Daoy (cell line): ENCODE results near the gene GSTO2.

DNA sequence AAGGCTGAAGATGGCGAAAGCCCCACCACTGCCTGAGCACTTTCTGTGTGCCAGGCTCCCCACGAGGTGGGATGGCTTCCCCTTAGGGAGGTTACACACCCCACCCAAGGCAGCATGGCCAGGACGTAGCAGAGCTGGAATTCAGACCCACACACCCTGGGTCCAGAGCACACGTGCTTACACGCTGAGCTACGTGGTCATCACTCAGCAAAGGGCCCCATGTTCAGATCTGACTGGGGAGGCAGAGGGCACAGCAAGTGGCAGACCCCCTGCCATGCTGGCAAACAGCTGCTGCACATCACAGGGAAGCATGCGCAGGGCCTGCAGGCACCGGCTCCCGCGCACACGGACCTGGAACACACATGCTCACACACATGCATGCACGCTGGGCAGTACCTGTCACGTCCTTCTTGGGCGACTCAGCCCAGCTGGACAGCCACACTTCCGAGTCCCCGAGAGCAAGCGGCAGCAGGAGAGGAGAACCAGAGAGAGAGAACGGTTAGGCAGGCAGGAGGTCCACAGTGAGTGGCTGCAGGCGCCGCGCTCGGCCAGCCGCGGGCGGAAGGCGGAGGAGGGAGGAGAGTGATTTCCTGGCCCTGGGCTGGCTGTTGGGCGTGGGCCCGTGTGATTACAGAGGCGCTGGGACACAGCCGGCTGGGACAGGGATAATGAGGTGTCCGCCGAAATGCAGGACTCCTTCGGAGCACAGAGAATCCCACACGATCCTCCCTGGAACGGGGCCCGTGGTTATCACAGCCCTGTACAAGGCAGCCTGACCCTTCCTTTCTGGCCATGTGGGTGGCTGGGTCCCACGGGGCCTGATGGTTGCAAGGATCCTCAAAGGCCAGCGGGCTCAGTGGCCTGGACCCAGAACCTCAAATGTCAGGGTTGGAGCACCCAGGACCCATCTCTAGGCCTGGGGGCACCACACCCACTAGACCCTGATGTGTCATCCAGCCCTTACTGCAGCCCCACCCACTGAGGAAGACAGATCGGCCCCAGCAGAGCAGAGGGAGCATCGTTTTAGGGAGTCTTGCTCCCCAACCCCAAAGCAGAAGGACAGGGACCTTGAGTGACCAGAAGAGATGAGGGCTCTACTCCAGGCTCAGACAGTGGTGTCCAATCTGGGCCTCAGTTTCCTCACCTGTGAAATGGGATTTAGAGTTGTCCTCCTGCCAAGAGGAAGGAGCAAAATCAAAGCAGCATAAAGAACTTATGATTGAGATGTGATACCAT is 175.1 kb downstream of the NEURL1 start:
- RAMPAGE, long total RNA = no peak

DNA sequence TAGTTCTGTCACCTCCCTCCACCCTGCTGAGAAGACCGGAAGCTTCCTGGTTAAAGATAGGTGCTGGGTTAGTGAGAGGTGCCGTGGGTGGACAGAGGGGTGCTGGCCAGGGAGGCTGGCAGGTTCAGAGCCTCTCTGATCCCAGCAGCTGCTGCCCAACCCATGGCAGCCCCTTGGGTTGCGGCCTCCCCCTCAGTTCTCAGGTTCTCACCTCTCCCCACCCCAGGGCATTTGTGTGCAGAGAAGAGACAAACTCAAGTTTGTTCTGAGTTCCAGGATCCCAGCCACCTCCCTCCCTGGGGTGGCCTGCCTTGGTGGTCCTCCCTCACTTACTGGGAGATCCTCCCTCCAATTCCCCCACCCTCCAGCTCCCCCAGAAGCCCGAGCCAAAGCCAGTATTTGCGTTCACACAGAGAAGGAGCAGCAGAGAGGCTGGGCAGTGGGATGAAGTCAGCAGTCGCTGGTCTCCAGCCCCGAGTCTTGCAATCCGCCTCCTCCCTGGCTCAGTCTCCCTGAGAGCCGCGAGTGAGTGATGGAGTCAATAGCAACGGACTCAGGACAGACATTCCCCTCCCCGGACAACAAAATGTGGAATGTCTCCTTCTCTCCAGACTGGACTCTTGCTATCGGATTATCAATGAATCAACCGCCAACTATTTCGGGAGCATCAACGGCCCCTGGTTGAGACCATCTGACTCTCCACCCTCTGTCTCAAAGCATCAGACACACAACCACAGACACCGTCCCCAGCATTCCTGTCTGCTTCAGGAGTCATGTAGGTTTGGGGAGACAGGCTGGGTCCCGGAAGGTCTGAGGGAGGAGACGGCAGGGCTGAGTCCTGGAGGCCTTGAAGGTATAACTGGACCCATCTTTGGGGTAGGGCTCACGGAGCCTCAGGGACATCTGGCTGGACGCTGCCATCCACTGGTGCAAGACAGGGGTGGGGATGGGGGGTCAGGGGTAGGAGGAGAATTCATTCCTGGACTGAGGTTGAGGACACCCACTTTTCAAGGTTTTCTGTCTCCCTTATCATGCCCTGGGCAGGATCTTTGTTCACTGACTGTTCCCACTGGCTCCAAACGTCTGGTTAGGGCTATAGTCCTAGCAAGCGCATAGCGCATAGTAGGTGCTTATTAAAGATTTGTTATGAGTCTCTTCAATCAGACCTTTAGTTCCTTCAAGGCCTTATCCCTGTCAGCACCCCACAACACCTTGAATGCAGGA is 178.4 kb downstream of the SH3PXD2A start:
- RAMPAGE, long total RNA = no peak

GRCh38 chr10:103747888-103748631 is 107.3 kb downstream of the SH3PXD2A start:
- RAMPAGE, long total RNA = no peak

- RAMPAGE, long total RNA = no peak
Measured at GRCh38 chr10:103781454-103782106, 73.8 kb downstream of the SH3PXD2A start.

GRCh38 chr10:103784878-103785346 is 70.5 kb downstream of the SH3PXD2A start:
- RAMPAGE, long total RNA = no peak

- RAMPAGE, long total RNA = no peak
Measured at GRCh38 chr10:103831823-103832510, 23.4 kb downstream of the SH3PXD2A start.

- RAMPAGE, long total RNA = no peak
Measured at GRCh38 chr10:103890048-103890664, 27.8 kb downstream of the STN1 start.

DNA sequence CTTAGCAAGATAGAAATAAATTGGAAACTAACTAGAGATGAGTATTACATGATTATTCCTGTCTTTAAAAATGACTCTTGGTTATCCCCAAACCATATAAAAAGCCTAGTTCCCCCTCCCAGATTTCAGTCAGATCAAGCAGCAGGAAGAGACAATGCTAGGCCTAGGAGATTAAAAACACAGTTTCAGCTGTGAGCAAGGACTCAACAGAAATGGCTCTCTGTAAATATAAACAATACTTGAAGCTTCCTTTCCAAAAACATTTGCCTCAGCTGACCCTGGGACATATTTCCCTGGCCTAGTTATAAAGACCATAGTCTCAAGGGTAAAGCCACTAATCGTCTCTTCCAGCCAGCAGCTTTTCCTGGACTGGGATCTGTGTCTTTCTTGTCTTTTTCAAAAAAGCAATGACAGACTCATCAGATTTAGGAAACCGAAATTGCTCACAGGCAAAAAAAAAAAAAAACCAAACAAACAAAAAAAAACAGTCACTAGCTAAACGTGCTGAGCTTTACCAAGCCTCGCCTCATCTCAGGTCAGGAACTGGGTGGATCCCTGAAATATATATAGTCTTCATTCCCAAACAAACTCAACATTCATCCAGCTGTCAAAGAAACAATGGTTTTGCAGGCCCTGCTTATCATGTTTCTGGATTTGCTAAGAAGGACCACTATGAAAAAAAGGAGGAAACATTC is 23.6 kb downstream of the STN1 start:
- RAMPAGE, long total RNA = no peak

GRCh38 chr10:103918369-103918915 is 458 bp upstream of the STN1 start:
- RAMPAGE, long total RNA = no peak

DNA sequence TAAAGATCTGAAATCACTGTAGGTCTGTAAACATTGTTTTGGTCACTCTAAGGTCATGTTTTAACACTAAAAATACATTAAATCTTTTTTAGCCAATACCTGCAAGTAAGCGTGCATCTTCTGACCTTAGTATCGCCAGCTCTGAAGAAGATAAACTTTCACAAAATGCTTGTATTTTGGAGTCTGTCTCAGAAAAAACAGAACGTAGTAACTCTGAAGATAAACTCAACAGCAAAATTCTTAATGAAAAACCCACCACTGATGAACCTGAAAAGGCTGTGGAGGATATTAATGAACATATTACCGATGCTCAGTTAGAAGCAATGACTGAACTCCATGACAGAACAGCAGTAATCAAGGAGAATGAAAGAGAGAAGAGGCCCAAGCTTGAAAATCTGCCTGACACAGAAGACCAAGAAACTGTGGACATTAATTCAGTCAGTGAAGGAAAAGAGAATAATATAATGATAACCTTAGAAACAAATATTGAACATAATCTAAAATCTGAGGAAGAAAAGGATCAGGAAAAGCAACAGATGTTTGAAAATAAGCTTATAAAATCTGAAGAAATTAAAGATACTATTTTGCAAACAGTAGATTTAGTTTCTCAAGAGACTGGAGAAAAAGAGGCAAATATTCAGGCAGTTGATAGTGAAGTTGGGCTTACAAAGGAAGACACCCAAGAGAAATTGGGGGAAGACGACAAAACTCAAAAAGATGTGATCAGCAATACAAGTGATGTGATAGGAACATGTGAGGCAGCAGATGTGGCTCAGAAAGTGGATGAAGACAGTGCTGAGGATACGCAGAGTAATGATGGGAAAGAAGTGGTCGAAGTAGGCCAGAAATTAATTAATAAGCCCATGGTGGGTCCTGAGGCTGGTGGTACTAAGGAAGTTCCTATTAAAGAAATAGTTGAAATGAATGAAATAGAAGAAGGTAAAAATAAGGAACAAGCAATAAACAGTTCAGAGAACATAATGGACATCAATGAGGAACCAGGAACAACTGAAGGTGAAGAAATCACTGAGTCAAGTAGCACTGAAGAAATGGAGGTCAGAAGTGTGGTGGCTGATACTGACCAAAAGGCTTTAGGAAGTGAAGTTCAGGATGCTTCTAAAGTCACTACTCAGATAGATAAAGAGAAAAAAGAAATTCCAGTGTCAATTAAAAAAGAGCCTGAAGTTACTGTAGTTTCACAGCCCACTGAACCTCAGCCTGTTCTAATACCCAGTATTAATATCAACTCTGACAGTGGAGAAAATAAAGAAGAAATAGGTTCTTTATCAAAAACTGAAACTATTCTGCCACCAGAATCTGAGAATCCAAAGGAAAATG is 35.6 kb downstream of the SLK start:
- RAMPAGE, long total RNA = no peak

DNA sequence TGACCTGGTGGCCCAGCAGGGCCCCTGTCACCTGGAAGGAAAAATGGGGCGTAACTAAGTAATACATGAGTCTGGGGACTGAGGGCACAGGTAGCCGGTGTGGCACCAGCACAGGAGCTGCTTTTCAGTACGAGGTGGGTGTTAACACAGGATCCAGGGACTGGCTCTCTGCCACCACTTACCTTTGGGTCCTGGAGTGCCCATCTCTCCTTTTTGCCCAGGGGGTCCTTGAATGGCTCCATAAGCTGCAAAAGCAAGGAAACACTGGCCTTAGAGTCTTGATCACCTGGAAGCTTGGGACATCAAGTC is 53.0 kb downstream of the COL17A1 start:
- RAMPAGE, long total RNA = no peak

DNA sequence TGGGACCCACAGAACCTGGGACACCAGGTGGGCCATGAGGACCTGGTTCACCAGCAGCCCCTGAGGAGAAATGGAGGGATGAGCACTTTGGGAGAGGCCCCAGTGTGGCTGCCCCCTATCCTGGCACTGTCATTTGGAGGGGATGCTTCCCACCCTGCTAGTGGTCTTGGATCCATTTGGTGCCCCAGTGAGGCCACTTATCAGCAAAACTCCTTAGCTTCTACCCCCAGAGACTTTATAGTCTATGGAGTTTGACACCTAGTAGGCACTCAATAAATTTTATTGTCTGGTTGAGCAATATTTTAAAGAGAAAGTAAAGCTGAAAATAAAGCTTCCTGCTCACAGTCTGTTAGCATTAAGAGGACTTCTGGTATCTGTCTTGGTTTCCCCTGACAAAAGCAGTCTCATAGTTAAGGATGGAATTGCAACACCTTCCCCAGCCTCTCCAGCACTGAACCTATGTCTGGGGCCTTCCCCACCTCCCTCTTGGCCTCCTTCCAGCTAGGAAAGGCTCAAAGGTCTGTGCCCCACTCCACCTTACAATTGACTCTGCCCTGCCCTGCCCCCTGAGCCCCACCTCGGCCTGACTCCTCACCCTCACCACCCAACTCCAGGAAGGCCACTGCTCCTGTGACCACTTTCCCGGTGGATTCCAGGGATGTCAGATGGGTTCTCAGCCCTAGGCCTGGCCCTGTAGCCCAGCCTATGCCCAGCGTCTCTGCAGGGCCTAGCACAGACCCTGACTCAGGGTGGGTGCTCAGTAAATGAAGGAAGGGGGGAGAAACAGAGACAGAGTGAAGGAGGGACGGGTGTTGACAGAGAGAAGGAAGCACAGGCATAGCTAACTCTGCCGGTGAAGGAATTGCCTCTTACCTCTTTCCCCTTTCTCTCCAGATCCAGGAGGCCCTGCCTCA is 33.3 kb downstream of the COL17A1 start:
- RAMPAGE, long total RNA = no peak

DNA sequence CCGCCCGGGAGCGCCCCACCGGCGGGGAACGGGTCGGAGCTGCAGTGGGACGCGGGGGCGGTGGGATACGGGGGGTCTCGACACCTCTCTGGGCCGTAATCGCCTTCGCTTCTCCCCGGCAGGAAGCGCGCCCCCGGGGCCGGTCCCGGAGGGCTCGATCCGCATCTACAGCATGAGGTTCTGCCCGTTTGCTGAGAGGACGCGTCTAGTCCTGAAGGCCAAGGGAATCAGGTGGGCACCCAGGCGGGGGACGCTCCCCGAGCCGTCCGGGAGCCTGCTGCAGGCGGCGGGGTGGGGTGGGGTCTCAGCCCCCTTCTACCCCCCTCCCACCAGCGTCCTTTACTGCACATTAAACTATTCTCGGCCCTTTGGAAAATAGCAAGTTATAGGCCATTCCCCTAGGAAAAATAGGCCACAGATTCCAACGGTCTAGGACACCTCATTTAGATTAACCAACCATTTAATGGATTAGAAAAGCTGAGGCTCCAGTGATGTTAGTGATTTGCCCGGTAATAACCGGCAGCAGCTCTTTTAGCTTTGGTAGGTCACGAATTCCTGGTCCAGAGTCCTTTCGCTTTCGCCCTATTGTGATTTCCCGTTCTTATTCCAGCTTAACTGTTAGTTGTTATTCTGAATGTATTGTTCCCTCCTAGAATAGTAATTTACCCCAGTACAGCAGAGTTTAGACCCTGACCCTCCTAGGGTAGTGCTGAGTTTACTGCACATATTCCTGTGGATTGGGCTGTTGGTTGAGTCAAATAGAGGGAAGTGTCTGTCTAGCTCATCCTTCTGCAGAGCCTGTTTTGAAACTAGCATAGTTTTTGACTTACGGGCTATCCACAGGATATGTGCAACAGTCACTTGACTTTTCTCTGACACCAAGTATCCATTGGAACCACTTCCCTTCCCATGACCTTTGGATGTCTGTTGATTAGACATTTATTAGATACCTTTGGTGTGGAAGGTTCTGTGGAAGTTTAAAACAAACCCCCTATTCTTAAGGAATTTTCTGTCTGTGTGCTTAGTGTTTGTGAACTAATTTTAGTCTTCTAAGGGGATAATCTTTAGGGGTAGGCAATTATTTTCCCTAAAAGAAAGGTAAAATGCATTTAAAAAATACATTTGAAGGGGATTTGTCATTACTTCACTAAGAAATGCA is 728 bp downstream of the GSTO1 start:
- RAMPAGE, long total RNA = no peak

DNA sequence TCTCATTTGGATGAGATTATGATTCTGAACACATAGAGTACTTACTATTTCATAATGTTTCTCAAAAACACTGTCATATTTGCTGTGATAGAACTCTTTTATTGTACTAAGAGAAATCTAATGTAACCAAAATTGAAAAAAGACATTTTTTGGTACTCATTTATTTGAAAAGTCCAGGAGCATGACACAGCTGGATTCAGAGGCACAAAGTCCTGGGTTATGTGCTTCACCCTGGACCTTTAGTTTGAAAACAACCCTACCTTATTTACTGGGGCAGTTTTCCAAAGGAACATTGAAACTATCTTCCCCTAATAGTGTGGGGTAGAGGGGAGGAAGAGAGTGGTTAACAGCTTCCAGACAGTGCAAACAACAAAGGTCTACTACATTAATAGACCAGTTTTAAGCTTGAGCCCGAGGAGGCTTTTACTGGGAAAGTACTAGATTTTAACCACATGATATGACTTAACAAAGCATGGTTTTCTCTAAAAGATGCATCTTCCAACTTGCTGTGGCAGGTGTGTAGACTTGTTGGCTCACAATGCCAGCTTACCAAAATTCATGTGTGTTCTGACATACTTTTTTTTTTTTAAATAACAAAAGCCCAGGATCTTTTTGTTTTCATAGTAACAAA is 1.6 kb downstream of the GSTO1 start:
- RAMPAGE, long total RNA = no peak

DNA sequence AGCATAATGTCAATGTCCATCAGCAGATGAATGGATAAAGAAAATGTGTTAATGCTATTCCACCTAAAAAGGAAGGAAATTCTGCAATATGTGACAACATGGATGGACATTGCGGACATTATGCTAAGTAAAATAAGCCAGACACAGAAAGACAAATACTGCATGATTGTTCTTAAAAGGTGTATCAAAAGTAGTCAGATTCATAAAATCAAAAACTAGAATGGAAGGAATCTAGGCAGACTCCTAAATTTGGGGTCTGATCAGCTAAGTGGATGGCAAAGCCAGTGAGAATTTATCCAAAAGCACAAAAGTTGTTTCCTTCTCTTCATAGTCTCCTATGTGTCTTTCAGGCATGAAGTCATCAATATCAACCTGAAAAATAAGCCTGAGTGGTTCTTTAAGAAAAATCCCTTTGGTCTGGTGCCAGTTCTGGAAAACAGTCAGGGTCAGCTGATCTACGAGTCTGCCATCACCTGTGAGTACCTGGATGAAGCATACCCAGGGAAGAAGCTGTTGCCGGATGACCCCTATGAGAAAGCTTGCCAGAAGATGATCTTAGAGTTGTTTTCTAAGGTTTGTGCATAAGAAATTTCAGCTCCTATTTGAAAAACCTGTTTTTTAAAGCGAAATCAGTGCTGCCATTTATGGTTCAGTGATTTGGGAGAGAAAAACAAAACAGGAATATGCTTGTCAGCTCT is 4.7 kb downstream of the GSTO1 start:
- RAMPAGE, long total RNA = no peak

DNA sequence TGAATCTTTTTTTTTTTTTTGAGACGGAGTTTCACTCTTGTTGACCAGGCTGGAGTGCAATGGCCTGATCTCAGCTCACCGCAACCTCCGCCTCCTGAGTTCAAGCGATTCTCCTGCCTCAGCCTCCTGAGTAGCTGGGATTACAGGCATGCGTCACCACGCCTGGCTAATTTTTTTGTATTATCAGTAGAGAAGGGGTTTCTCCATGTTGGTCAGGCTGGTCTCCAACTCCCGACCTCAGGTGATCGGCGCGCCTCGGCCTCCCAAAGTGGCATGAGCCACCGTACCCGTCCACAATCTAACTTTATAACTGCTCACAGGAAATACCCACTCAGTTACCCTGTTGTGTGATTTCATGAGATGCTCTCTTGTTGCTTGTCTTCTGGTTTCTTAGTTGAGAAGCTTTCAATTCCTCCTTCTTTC is 1.3 kb upstream of the GSTO2 start:
- RAMPAGE, long total RNA = no peak

GRCh38 chr10:104268330-104269614 is at the start of gene GSTO2:
Gene GSTO2, plus strand, starts transcription at chr10:104269184.
- RAMPAGE, long total RNA = no peak

DNA sequence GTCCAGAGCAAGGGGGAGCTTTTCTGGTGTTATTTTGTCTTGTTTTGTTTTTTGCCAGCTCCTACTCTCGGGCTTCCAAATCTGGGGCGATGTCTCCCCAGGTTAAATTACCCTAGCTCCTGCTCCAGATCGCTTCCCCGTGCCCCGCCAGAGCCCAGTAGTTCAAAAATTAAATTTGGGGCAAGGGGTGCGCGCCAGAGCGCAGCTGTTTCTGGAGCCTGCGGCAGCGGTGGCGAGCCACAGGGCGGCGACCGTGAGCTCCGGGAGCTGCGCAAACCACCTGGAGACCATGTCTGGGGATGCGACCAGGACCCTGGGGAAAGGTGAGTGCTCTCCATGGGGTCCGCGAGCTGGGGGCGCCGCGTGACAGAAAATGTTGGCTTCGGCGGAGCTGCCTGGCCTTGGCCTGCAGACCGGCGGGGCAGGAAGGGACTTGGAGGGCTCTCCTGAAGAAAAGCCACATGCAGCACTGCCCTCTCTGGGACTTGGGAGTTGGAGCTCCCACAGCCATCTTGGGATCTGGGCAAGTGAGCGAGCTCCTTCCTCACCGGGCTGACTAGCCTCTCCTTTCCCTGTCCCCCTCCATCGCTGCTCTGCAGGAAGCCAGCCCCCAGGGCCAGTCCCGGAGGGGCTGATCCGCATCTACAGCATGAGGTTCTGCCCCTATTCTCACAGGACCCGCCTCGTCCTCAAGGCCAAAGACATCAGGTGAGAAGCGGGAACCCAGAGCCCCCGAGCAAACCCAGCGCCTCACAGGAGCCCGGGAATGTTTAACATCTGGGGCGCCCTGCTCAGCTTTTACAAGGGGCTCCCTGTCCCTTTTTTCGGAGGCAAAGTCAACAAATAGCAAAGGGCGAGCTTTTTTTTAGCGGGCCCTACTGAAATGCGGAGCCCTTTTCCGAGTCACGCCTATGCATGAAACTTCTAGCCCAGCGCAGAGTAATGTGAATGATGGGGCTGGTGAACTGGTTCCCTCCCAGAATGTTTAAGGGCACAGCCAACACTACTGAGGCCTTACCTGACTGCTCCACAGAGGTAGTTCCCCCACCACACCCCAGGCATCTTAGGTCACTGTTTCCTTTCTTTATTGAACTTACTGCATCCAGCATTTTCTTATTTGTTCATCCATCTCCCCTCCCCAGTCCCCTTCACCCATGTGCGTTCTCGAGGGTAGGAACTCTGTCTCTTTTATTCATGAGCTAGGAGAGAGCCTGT is 6.0 kb downstream of the GSTO2 start:
- RAMPAGE, long total RNA = no peak

GRCh38 chr10:104306486-104307298 is 31.6 kb downstream of the ITPRIP start:
- RAMPAGE, long total RNA = no peak

DNA sequence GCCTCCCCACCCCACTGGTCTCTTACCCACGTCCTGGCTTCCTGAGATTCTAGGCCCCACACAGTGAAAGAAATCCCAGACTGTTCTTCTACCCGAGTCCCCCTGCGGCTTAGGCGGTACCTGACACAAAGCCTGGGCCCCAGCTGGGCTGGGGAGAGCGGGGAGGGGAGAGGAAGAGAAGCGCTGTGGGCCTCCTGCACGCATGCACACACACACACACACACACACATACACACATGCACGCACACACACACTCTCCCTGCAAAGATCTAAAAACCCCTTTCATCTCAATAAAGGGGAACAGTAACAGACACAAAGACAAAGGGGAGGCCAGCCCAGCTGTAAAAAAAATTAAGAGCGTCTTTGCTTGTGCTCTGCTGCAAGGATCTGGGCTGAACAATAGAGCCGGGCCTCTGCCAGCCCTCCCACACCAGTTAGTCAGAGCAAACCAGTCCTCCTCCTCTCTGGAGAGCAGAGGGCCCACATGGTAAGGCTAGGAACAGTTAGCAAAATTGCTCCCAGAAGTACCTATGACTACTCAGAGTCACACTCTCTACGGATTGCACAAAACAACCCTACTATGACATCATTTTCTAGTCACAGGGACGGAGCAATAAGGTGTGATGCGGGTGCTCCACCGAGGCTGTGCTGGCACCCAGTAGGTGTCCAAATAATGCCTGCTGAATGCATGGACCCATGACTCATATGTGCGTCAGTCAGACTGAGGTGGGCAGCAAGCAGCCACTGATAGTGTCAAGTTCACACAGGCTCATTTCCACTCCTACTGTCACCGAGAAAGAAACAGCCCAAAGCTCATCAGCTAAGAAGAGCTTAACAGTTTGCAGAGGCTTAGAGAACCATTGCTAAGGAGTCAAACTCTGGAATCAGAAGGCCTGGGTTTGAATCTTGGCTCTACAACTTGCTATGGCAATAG is 9.2 kb downstream of the ITPRIP start:
- RAMPAGE, long total RNA = no peak